Temporal lobe (tissue), 2 donors: ENCODE measurements around the genes ASDURF and NAB1.

GRCh38 chr2:189576275-189576909 lies 4.2 kb downstream of the SLC40A1 start:
- RAMPAGE, long total RNA: no peak

DNA sequence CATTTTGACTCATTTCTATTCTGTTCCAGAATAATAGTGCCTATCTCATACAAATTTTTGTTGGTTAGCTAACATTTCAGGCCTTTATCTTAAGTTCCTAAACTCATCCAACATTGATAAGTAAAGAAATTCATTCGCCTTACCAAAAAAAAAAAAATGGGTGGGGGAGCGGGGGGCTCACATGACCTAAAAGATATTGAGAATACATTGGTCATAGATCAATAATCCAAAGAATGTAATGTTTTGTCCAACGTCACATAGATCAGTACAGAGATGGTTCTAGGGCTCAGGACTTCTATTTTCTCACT lies 17.6 kb upstream of the ASDURF start:
- RAMPAGE, long total RNA: no peak

- RAMPAGE, long total RNA: start-site peak on the plus strand at chr2:189661427-189661508, 957 and 697 reads in 2 replicates
Observed at GRCh38 chr2:189661121-189661915, at the start of gene ASDURF. TSS of gene ASDURF (plus strand) at chr2:189661459.

GRCh38 chr2:190359739-190360540 lies 16.6 kb downstream of the INPP1 start:
- RAMPAGE, long total RNA: no peak

GRCh38 chr2:190409309-190410058 lies 1.3 kb downstream of the MFSD6 start:
- RAMPAGE, long total RNA: no peak

- RAMPAGE, long total RNA: no peak
Observed at GRCh38 chr2:190435879-190437183, 28.2 kb downstream of the MFSD6 start.

DNA sequence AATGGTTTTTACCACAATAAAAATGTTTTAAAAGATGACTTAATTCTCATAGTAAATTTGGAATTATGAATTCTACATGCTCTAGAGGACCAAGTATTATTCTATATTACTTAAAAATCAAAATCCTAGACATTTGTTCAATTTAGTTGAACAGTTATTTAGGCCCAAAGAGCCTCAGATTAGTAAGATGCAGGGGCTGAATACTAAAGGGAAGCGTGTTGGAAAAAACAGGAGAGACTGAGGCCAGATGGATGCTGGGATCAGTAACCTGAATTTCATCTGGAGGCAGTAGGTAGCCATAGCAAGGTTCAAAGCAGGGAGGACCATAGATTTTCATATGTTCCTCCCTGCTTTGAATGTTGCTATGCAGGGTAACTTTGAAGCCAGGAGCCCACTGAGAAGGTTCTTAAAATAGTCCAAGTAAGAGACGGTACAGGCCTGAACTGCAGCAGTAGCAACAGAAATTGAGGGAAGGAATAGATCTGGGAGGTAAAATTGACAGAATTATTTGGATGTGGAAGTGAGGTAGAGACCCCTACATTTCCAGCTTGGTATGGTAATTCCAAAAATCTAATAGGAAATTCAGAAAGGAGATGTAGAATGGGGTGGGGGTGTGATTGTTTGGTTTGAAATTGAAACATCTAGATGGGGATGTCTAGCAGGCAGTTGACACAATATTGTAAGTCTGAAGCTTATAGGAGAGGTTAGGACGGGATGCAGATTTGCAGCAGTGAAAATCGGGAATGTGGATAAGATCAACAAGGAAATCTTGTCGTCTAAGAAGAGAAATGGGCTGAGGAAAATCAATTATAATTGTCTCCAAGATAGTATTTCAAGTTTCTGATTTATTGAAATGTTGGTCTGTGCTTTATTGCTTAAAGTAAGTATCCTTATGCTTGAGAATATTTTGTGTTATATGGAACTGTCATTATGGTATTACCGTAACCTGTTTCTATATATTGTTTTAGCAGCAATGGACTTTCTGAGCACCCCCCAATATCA lies 34.3 kb downstream of the MFSD6 start:
- RAMPAGE, long total RNA: no peak

DNA sequence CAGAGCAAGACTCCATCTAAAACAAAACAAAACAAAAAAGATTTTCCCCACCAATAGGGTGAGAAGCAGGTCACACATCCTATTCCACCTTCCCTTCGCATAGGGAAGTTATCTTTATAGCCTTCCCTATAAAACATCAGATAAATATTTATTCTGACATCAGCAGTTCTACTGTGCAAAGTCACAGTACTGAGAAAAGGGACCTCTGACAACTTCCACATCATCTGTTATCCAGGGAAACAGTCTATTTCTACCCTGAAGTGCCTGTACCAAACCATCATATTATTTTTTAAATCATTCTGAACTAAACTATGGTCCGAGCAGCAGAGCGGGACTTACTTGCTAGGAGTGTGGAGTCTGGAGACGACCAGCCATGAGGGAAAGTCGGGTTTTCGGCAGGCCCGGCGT lies 24.5 kb downstream of the NEMP2 start:
- RAMPAGE, long total RNA: no peak

DNA sequence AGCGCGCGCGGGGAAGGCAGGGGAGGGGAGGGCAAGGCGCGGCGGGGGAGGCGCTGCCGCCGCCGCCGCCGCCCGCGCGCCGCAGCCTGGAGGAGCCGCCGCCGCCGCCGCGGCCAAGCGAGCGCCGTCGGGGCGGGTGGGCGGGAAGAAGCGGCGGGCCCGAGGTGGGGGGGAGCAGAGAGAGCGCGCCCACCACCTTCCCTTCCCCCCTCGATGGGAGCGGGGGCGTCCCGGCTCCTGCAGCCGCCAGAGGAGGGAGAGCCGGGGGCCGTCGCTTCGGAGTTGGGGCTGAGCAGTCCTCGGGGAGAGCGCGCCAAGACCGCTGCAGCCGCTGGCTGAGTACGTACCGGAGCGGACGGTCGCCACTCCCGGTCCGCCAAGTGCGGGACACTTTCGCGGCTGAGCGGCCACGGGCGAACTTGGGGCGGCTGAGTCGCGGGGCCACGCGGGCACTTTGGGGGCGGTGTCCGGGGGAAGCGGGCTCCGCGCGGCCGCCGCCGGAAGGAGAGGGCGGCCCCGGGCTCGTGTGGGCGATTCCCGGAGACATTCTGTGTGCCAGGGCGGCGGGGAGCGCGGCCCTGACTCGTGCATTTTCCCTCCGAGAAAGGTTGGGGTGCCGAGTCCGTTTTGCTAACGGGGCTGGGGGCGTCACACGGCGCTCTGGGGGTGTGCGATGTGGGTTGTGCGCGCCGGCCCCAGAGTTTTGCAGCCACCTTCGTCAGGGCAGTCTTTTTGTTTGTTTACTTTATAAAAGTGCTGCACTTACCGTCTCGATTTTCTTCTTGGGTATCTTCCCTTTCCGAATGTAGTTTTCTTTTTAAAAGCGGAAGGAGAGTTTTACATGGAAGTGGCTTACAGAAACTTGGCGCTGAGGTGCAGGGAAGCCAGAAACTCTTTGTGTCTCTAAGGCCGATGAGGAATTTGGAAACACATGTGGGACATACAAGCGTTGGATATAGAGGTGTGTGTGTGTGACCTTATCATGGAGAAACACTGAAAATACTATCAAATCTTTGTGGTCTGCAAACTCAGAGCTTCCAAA lies at the start of gene NAB1:
TSS of gene NAB1 (plus strand) at position 62 of the 1,042 bp plus-strand sequence.
- RAMPAGE, long total RNA: no peak

DNA sequence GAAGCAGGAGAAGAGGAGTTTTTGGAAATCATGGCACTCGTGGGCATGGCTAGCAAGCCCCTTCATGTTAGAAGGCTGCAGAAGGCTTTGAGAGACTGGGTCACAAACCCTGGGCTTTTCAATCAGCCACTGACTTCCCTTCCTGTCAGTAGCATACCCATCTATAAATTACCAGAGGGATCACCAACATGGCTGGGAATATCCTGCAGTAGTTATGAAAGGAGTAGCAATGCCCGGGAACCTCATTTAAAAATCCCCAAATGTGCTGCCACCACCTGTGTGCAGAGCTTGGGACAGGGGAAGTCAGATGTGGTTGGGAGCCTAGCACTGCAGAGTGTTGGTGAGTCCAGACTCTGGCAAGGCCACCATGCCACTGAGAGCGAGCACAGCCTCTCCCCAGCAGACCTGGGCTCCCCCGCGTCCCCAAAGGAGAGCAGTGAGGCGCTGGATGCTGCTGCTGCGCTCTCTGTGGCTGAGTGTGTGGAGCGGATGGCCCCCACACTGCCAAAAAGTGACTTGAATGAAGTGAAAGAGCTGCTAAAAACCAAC lies 10.5 kb downstream of the NAB1 start:
- RAMPAGE, long total RNA: no peak

DNA sequence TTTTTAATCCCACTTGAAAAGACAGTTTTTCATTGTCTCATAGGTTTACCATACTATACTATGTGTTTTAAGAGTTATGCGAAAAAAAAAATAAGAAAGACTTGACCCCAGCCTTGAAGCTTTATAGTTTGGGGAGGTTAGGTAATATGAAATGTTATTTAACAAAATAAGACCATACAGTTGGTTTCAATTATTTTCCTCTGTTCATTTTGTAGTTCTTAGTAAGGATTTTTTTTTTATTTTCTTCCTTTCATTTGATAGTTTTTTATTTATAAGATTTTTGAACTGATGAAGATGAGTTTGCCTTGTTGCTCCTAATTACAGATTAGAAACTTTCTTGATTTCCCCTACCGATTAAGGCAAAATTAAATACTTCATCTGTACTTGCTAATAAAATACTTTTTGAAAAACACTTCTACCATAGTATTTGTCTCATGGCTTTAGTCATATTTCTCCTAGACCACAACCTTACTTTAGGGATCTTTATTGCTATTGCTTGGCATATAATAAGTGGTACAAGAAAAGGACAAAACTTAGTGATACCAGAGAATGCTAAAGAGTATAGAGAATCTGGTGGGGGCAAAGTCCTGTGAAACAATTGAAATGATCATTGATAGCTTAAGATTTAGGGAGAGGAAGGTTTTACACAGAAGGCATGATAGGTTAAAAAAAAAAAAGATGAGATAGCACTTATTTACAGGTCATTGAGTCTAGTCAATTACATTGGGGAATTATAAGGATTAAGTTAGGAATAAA lies 10.4 kb downstream of the GLS start:
- RAMPAGE, long total RNA: no peak

GRCh38 chr2:190896152-190896814 lies 15.7 kb downstream of the GLS start:
- RAMPAGE, long total RNA: no peak

- RAMPAGE, long total RNA: no peak
Observed at GRCh38 chr2:190907635-190908155, 27.1 kb downstream of the GLS start.

GRCh38 chr2:191064430-191065037 lies 50.6 kb upstream of the STAT1 start:
- RAMPAGE, long total RNA: no peak

- RAMPAGE, long total RNA: no peak
Observed at GRCh38 chr2:191174496-191174939, 23.7 kb upstream of the STAT4 start.

- RAMPAGE, long total RNA: no peak
Observed at GRCh38 chr2:191177154-191177616, 26.4 kb upstream of the STAT4 start.

DNA sequence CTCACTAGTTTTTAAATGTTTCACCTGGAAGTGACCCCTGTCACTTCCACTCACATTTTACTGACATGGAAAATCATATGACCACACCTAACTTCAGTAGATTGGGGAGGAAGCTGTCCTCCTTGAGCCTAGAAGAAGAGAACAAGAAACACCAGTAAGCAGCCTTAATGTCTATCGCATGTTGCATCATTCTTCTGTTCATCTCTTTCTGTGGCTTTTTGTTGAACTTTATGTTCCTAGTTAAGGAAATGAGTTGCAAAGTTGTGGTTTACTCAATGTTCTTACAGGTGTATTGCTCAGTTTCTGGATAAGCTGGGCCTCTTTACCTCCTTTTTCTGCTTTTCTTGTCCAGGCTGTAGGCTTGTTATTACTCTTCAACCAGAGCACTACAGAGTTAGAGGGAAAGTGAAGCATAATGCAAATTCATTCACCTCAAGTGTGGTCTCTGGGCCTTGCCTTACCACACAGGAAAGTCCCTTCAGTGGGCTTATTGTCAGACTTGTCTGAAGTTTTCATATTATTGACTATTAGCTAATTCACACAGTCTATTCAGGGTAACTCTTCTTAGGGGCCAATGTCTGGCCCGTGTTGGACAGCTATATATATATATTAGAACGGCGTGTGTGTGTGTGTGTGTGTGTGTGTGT lies 43.2 kb upstream of the STAT4 start:
- RAMPAGE, long total RNA: no peak

DNA sequence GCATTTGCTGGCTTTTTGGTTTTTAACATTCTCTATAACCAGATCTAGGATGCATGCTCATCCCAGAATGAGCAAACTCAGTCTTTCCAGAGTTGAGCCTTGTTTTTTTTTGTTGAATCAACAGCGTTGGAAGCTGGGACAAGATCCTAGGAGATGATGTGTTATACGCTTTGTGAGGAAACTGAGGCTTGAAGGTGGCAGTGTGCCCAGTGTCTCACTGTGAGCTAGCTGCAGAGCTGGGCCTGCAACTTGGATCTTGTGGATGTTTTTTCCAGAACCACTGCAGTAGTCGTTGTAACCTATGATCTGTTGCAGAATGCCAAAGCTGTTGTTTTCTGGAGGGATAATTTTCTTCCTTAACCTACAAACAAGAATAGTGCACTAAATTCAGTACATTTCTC lies 19.5 kb downstream of the MYO1B start:
- RAMPAGE, long total RNA: no peak

DNA sequence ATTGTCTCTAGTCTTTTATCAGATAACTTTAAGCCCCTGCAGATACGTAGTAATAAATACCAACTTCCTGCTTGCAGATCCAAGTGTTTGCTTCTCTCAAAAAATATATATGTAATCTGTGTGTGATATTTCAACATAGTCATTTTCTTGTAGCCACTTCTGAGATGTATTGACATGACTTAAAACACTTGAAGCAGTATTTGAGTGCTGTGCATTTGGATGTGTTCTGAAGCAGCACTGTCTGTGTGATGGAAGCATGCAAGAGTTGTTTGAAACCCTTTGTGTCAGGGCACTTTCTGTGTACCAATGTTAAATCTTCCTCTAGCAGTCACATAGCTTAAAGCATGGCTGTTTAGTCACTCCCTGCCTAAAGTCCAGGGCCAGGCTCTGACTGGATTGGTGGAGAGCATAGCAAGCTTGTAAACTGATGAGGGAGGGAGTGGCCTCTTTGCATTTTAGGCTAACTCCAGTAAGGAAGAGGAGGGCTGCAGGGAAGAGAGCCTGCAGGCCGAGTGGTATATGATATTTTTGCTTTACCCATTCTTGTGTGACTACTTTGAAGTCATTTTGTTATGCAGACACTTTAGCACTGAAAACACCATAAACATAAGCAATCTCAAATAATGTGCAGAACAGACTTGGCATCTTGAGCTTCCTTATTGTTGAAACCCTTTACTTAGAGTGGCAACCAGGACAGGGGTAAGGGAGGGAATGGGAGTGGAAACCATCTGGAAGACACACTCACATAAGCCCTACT lies 73.5 kb downstream of the MYO1B start:
- RAMPAGE, long total RNA: no peak

DNA sequence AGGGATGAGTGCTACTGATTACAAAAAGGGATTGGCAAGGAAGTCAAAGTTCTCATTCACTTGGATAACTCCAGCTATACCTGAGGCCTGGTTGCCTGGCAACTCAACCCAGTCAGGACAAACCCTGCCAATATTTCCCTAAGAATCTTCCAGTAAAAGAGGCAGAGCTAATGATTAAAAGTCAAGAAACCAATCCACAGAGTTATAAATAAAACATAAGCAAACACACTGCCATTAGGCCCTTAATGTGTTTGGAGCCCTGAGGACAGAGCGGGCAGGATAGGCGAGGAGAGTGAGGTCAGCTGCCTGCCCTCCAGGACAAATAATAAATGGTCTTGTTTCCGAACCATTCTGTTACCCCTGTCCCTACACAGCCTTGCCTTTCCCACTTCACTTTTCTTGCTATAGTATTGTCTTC lies 215.5 kb upstream of the NABP1 start:
- RAMPAGE, long total RNA: no peak